Measurements from ENCODE around the genes OIP5 and PLA2G4B.

- PRO-cap = no peak
Observed at GRCh38 chr15:40429964-40430964, 10.5 kb upstream of the BAHD1 start.

- PRO-cap = no peak
Observed at GRCh38 chr15:40437076-40437831, 3.5 kb upstream of the BAHD1 start.

DNA sequence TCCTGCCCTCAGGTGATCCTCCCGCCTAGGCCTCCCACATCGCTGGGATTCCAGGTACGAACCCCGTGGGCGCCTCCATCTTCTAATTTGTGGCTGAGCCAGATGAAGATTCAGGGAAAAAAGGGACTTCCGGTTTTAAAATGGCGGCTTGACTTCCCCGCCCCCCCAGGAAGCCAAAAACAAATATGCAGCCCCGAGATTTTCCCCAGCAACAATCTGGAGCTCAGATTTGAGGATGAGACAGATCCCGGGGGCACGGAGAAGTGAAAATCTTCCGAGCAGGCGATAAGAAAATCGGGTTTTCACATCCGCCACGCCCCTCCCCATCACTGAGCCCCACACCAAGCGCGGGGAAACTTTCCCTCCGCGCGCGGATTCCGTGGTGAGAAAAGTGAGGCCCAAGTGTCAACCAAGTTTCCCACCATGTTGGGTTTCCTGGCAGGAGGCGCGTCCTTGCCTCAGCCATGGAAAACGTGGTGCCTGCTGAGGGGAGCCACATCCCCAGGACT, 15.5 kb downstream of the CHST14 start:
- PRO-cap = no peak

DNA sequence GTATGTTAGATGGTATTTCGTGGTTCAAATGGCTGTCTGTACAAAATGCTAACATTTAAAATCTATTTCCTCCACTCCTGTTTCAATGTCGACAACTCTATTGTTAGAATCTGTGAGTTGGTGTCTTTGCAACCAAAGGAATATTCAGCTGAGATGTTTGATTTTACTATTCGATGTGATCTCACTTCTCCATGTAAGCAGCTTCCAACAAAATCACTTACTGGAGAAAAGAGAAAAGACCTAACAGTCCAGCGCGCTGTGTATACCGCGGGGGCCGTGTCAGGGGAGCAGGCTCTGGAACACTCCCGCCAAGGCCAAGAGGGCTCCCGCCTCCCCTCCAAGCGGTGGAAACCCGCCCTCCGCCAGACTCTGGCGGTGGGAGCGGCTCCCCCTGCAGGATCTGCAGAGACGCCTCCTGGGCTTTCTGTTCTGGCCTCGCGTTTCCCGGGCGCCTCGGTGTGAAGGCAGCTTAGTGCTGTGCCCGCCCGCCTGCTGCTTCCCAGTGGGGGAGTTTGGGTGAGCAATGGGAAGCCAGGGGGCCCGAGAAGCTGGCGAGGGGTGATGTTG, 36.1 kb downstream of the CHST14 start:
- PRO-cap = no peak

GRCh38 chr15:40694257-40694503, 794 bp upstream of the RAD51 start:
- PRO-cap = no peak

GRCh38 chr15:40803032-40803614, 3.8 kb upstream of the ZFYVE19 start:
- PRO-cap = no peak

- PRO-cap = no peak
Observed at GRCh38 chr15:40869749-40869948, 4.4 kb downstream of the RHOV start.

GRCh38 chr15:40926853-40927328, 2.2 kb upstream of the DLL4 start:
- PRO-cap = no peak

GRCh38 chr15:40962091-40962677, 8.9 kb downstream of the CHAC1 start:
- PRO-cap = no peak

DNA sequence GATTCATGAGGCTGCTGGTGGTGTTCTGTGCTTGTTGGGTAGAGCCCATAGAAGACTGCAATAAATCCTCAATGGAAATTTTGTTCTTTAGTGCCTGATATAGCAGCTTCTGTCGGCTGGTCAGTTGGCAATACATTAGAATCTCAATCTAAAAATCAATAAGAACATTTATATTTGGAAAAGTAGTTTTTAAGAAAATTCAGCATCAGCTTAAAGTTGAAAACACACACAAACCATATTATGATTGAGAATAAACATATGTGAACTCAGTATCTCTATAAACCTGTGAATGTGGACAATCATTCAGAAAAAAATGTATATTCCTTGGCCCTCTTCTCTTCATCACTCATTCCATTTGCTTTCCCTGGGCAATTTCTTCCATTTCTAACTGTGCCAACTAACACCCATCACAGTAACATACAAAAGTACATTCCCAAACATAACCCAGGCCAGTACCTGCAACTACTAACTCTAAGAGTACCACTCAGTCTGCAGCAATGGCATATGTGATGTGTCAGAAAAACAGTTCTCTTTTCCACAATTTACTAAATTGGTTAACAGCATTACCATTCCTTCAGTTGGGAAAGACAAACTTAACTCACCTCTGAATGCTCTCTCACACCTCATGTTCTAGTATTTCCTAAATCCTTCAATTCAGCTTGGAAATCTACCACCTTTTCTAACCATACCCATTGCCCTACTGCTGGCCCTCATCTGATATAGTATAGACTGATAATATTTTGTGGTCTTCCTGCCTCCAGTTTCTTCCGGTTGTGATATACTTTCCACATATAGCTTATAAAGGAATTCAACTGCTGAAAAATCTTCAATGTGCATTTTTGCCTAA, 65.9 kb downstream of the INO80 start:
- PRO-cap = no peak

DNA sequence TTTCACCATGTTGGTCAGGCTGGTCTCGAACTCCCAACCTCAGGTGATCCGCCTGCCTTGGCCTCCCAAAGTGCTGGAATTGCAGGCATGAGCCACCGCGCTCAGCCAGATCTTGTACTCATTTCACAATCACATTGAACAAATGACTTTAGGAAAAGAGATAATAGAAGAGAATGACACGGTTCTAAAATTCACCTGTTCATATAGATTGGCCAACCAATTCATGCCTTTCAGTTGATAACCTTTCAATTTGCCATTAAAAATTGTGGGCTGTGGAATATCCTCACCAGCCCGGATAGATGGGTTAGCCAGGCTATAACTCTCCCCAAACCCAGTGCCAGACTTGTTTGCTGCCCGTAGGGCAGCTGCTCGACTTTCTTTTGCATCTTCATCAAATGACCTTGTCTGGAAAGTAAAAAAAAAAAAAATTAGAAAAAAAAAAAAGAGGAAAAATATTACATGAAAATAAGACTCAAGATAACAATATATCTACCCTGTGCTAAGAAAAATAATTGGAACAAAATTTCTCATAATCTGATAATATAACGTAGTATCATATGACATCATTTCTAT, 44.3 kb downstream of the INO80 start:
- PRO-cap = no peak

GRCh38 chr15:41258809-41259594, 27.9 kb downstream of the CHP1 start:
- PRO-cap = no peak

DNA sequence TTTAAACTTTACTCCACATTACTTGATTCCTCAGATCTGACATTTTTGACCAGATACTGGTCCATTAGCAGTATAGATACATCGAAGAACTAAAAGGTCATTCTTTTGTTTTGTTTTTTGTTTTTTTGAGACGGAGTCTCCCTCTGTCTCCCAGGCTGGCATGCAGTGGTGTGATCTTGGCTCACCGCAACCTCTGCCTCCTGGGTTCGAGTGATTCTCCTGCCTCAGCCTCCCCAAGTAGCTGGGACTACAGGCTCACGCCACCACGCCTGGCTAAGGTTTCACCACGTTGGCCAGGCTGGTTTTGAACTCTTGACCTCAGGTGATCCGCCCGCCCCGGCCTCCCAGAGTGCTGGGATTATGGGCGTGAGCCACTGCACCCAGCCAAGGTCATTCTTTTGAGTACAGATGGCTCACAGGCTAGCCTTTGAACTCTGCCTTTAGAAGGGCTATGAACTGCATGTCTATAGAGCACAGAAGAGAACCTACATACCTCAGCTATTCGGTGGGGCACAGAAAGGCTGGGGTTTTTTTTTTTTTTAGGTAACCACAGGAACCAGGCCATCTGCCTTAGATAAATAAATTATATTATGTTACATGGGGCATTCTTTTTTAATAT, 28.7 kb downstream of the CHP1 start:
- PRO-cap = no peak

DNA sequence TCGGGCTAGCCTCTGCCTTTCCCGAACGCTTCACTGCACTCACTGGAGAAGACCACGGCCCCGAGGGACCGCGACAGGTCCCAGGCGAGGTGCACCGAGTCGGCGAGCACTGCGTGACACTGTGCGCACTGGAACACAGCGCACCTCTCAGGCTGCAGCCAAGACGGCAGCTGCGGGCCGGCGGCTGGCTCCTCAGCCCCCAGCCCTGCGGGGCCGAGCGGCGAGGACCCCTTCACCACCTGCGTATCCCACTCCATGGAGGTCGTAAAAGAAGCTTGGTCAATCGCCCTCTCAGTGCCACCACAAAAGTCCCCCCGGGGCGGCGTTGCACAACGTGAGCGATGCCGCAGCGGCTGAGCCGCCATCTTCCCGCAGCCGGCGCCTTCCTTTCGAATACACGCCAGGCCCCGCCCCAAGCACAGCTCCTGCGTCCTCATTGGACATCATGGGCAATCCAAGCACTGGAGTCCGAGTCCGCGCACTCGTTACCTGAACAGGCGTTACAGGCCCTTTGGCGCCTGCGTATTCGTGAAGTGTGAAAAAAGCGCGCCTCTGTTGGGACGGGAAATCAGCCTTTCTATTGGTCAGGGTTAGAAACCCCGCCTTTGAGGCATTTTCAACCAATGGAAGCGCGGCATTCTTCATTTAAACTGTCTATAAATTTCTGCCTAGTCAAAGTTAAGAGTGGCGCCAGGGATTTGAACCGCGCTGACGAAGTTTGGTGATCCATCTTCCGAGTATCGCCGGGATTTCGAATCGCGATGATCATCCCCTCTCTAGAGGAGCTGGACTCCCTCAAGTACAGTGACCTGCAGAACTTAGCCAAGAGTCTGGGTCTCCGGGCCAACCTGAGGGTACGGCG, at the start of gene OIP5:
OIP5 (minus strand) TSS at position 395 of the 862 bp plus-strand sequence.
- PRO-cap = bidirectional peak, plus-strand start at position 687 of the sequence, minus-strand start at position 377 of the sequence

DNA sequence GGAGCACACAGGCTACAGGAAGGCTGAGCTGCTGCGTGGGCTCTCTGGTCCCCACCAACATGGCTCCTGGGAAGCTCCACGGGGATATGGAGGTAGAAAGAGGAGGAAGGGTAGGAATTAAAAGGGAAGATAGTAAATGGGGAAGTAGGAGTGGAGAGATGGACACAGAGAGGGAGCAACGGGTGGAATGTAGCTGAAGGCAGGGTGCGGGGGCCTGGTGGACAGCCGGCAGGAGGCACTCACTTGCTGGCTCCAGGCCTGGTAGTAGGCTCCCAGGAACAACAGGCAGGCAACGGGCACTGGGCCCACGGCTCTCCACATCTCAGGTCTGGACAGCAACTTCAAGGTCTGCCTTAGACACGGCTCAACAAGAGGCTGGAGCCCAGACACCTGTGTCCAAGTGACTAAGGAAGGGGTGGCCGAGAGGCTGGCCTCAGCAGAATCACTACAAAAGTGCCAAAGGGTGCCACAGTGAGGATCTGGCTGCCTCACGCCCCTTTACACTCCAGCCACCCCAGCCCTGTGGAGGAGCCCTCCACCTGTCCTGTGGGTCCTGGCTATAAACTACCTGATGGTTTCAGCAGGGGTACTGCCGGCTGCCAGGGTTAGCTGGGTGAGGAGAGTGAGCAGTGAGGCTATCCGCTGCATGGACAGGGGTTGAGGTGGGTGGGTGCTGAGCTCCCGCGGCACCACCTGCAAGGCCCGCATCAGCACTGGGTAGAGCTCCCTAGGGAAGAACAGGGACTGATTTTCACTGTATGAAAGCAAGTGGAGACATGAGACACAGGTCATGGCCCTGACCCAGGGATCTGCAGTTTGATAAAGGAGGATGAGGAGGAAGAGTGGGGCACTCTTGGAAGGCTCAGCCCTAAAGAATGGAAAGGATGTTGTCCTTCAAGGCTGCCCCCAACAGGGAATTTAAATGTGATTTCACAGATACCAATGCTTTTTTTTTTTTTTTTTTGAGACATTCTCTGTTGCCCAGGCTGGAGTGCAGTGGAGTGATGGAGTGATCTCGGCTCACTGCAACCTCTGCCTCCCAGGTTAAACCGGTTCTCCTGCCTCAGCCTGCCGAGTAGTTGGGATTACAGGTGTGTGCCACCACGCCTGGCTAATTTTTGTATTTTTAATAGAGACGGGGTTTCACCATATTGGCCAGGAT, 10.3 kb upstream of the LTK start:
- PRO-cap = no peak

- PRO-cap = no peak
Observed at GRCh38 chr15:41564048-41565369, 5.5 kb downstream of the TYRO3 start.

GRCh38 chr15:41659974-41660230, 100.9 kb downstream of the TYRO3 start:
- PRO-cap = no peak

- PRO-cap = no peak
Observed at GRCh38 chr15:41765755-41766991, 8.1 kb upstream of the MAPKBP1 start.

DNA sequence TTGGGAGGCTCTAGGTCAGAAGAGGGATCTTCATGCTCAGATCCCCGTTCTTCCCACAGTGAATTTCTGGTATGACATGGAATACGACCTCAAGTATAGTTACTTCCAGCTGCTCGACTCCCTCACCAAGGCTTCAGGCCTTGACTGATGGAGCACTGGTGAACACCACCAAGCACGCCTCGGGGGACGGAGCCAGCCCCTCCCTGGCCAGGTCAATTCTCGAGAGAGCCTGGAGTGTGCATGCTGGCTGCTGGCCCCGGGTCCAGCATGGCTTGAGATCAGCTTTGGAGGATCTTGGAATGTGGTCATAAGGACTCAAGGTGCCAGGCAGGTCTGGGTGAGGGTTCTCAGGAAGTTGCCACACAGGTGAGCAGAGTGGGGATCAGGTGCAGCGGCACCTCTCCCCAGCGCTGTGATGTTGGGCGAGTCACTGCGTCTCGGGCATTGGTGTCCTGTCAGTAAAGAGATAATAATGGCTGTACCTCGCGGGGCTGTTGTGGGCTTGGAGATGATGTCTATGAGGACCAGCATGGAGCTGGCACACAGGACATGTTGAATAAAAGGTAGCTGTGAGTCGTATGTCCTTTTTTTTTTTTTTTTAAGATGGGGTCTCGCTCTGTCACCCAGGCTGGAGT, 1.5 kb upstream of the PLA2G4B start:
- PRO-cap = no peak

DNA sequence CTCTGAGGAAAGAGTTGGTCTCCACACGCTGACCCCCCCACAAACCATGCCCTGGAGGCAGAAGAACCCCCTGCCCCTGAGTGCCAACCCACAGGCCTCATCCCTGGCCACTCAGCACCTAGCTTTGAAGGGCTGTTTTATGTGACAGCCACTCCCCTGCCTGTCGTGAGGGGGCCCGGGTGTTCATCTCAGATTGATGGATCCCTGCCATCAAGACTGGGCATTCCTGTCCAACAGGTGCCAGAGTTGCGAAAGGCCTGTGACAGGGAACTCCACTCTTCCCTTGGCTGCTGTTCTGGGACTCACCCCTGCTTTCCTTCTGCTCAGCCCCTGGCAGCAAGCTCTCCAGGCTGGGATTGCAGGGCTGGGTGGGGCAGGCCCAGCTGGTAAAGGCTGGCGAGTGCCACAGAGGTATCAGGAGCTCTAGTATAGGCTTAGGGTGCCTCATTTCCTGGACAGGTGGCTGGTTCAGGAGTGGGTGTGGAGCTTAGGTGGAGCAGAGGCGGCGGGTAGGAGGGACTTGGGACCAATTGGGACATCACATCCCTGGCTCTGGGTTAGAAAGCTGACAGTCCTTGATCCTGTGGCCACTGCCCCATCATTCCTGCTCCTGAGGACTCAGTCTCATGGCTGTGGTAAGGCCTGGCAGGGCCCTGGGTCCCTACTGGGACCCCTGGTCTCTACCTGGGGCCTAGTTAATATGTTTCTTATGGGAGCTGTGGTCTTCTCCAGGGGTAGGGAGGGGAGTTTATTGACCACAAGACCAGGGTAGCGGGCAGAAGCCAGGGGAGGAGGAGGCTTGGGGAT, at the start of gene PLA2G4B:
PLA2G4B (plus strand) TSS at position 560 of the 807 bp plus-strand sequence.
- PRO-cap = no peak